ENCODE measurements around a stretch of chr1.

DNA sequence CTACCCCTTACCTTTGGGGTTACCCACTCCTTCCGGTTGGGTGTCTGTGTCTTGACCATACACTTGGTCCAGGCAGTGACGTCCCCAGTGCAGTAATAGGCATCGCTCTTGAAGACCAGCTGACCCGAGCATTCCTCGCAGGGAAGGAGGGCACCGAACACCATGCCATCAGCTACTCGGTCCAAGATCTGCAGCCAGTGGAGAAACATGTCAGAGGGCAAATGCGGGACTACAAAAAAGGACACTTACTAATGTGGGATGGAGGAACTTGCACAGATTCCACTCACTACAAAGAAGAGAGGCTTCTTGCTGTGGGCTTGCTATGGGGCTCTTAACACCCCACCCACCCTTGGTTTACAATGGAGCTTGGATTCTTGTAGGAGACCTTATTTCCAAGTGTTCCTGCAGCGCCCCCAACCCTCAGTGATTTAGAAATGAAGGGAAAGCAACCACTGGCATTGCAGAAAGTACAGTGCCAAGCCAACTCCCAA lies 22.4 kb downstream of the PARP1 start:
- PRO-cap: no peak

DNA sequence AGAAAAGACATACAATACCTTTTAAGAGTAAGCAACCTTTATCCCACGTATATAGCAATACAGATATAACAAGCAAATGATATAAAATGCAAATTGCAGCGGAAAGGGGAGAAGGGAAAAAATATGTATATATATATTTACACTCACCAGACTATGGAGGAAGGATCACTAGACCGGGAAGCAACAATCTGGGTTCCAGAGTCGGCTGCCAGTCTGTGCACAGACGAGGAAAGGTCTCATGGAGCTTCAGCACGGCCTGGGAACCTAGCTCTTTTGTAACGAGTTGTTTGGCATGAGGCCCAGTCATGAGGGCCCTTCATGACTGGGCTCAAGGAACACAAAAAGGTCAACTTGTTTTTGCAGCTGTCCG lies 6.1 kb upstream of the STUM start:
- PRO-cap: no peak

DNA sequence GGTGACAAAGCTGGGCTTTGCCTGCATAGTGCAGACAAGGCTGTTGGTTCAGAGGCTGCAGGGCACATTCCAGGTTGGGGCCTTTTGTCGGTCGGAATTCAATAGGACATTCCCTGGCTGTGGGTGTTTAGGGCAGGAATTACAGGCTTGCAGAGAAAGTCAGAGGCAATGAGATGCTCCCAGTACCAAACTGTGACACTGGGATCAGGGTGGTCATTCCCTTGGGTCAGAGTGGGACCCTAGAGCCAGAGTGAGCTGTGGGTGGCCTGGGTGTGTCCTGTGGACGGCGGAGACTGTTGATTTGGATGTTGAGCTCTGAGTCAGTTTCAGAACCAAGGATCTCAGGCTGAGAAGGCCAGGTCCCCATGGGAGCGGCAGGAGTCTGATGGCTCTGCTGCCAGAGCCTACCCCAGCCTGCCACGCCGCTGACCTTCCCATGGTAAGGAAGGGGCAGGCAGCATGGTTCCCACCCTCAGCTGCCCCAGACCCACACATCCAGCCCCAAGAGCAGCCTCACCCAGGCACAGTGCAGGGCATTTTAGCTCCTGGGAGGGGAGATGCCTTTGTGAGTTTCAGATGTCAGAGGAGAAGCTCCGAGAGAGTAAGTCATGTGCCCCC lies 56.3 kb downstream of the STUM start:
- PRO-cap: no peak

- PRO-cap: no peak
Observed at GRCh38 chr1:226637628-226638068, 89.1 kb downstream of the STUM start.

DNA sequence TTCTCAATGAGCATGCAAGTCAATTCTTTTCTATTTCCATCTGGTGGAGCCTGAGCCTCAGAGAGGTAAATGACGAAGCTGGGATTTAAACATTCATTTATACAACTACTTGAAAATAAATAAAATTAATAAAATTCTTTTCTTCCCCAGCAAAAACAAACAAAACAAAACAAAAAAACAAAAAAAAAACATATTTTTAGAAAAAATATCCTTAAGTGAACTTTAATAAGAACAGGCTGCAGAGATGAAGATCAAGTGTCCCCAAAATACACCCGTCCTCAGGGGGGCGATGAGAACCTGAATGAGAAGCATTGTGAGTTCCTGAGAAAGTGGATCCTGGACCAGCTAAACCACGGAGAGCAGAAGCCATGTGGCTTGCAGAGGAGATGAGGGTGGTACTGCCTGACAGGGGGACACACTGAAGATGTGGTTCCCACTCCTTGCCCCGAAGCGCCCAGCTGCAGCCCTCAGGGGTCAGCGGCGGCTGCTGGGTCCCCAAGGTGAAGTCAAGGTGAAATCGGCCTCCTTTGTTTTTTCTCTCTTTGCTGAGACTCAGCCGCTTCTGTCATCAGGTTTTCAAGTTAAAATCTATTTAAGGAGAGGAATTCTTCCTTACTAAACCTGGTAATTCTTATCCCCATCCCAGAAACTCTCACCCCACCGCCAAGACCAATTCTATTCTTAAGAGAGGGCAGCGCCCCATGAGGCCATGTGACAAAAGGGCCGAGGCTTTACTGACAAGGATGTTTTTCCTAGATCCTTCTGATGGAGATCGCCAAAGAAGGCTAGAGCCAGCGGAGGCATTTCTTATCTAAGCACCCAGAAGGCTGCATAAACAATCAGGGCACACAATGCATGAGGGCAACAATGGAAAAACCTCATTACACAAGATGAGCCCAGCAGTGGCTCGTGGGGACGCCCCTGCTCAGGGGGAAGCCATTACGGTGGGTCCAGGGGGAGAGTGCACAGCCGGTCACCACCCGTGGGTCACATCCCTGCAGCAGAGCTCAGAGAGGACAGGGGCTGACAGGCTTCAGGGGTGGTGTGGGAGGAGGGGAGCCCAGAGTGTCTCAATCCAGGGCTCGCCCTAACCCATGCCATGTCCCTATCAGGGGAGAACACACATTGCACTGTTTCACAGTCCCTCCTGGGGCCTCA lies 89.0 kb downstream of the ITPKB start:
- PRO-cap: no peak

GRCh38 chr1:226661556-226662373 lies 77.3 kb downstream of the ITPKB start:
- PRO-cap: no peak

DNA sequence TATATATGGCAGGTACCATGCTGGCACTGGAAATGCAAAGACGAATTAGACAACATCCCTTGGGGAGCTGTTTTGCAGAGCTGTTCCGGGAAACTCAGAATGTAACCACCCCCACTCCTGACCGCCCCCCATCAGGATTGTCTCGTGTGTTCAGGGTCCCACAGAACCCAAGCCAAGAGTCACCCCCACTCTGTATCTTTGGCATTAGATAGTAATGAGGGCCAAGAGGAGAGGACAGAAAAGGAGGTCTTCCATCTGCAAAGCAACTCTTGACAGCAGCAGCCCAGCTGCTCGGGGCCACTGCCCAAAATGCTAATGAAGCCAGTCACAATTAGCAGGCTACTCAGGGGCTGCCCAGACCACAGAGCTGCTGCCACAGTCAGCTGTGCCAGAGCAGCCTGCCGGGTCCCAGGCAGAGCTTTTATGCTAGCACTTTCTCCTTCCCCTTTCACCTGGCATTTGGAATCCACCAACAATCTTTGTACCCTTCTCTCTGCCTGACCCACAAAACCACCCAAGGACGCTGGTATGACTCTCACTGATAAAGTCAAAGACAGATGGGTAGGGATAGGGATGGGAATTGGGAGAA lies 50.7 kb downstream of the ITPKB start:
- PRO-cap: no peak

- PRO-cap: no peak
Observed at GRCh38 chr1:226697751-226698351, 41.2 kb downstream of the ITPKB start.

GRCh38 chr1:226875860-226876485 lies 5.6 kb downstream of the PSEN2 start:
- PRO-cap: bidirectional peak, plus-strand start at chr1:226876141, minus-strand start at chr1:226875993

DNA sequence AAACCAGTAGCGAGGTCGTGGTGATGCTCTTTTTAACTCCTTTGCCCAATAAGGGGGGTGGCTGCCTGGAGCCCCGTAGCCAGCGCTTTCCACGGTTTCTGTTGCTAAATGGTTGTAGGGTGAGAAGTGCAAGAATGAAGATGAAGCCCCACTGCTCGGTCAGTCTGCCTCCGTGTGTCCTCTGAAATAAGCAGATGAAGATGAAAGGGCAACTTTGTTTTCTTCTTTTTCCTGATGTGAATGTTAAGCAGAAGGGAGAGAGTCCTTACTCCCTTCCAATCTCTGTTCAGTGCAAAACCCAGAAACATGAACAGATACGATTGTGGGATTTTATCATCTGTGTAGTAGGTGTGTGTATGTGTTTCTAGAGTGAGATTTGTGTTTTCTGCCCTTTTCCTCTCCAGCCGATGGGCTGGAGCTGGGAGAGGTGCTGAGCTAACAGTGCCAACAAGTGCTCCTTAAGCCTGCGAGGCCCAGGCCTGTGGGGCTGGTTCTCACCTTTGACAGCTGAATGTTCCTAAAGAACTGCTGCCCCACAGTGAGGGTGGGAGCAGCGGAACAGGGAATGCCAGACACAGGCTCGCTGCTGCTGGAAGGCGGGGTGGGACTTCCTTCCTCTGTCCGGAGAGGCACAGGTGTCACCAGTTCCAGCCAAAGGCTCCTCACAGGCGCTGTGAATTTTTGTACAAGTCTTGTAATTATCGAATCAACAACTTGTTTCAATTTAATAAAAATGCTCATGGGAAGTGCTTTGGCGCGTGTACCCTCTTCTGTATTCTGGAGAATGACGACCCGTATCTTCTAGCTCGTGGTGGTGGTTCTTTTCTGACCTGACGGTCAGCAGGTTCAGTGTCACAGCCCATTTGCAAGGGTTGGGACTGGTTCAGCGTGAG lies 46.9 kb downstream of the COQ8A start:
- PRO-cap: no peak

GRCh38 chr1:227019075-227019909 lies 79.2 kb downstream of the COQ8A start:
- PRO-cap: no peak

DNA sequence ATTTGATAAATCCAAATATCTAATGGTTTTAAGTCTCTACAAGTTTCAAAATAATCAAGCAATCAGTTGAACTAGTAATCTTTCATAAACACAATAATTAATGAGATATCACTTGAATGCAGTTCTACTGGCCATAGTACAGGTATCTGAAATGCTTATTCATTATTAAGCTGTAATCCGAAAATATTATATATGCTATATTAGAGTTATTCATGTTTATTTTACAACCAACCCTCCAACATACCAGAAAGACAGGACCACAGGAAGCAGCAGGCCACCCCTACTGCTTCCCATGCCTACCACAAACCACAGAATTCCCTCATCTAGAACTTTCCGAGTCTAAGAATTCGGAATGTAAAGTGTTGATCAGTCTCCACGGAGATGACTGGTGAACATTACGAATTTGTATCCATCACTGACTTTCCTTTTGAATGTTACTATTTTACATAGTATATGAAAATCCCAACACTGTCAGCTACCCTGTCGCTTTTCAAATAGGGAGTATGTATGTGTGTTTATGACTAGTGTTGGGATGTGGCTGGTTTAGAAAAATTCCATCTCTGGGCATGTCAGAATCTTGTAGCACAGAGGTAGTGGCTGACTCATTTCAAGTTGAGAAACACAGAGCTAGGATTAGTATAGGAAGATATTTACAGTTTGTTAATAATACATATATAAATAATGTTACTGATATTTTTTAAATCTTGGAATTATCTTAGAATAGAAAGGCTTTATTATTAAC lies 118.2 kb downstream of the COQ8A start:
- PRO-cap: no peak

- PRO-cap: no peak
Observed at GRCh38 chr1:227128885-227129290, 188.8 kb downstream of the COQ8A start.

DNA sequence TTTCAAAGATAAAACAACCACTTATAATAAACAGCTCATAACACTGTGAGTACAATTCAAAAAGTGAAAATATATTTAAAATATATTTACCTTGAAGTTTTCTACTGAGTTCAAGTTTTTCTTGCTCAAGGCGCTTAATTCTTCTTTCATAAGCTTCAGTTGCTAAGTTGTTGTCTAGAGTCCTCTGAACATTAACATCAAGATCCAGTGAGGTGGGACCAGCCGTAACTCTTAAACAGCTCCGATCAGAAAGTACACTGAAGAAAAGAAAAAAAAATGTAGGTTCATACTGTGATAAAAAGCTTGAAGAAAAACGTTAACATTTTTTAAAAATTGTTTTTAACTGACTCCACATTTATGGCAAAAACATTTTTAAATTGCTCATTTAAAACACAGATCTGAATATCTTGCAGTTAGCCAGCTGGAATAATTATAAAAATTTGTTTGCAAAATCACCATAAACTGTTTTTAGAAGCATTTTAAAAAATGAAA lies 178.8 kb downstream of the CDC42BPA start:
- PRO-cap: no peak

- PRO-cap: no peak
Observed at GRCh38 chr1:227145389-227145889, 172.9 kb downstream of the CDC42BPA start.

GRCh38 chr1:227299089-227299487 lies 19.2 kb downstream of the CDC42BPA start:
- PRO-cap: no peak

GRCh38 chr1:227429486-227430067 lies 111.3 kb upstream of the CDC42BPA start:
- PRO-cap: no peak

GRCh38 chr1:227787157-227787460 lies 28.4 kb upstream of the PRSS38 start:
- PRO-cap: no peak

DNA sequence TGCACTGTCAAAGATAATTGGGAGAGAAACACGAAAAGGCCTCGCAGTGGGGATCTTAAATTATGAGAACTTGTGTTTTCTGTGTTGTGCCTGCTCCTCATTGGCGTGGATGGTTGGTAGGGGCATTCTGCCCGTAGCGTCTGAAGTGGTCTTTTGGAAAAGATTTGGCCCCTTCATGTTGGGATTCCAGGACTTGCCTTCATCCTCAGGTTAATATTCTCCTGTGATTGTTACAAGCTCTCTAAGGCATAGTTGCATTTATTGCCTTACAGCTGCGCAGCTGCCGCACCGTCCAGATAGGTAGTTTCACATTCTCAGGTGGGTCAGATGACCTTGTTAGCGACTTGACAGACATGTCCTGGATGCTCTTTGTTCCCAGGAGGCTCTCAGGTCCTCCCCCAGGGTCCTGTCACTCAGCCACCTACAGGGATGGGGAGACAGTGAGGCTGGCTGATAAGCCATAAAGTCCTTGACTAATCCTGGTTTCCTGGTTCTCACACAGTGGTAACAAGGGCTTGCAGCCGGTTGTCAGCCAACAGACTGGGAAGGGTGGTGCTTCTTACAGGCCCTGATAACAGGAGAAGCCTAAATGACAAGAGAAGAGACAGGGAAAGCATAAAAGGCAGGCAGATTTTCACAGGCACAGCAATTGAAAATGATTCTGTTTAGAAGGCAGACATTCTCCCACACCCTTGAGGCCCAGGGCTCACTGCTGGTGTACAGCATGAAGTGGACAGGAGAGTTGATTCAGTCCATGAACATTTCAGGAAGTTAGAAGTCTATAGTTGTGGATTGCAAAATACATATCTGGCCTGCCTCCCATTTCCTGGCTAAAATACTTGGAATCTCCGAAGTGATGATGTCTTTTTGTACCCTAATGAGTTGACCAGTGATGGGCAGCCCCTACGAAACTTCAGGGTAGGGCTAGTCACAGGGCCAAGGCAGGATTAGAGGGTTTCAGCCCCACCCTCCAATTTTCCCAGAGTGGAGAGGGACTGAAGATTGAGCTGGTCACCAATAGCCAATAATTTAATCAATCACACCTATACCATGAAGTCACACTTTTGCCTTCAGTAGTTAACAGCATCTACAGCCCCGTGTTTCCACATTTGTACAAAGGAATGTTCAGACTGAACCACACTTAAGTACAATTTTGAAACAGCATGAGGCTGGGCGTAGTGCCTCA lies 3.0 kb downstream of the ARF1 start:
- PRO-cap: no peak

GRCh38 chr1:228140909-228141543 lies 947 bp downstream of the GUK1 start:
- PRO-cap: bidirectional peak, plus-strand start at chr1:228141369, minus-strand start at chr1:228141264